Testis (tissue), 5 donors: Measurements from ENCODE around the gene B3GNTL1.

DNA sequence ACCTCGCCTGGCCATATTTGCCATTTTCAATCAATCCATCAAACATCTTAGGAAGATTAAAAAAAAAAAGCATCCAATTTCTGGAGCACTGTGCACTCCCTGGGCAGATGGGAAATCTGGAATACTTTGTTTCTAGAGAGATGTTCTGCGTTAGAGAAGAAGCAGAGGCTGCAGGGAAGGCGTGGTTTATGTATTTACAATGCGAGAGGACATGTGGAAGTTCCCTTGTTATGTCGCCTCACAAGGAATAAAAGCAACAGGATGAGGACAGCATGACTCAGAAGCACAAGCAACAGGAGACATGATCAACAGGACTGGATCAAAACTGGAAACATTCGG lies 52.7 kb downstream of the CCDC57 start:
- PRO-cap, 3 experiments, result no peak in any of the 3 experiments
- RAMPAGE, long total RNA, 2 experiments, result no peak in any of the 2 experiments
- RRBS, result no CpG with 5 or more reads among the region's 6 CpGs

DNA sequence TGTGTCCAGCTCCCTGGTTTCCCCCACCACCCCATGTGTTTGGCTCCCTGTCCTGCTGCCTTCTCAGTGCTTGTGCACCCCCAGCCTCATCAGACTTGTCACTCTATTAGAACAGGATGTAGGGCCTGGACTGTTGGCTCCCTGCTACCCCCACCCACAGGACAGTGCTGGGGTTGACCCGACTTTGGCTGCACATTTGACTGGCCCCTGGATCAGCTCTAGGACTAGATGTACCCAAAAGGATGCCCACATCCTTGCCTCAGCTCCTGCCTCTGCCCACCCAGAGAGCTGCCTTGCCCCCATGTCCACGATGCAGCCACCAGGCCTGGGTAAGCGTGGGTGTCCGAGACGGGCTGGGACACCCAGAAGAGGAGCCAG lies 1.4 kb upstream of the CCDC57 start:
- PRO-cap, 3 experiments, result no peak in any of the 3 experiments
- RAMPAGE, long total RNA, 2 experiments, result no peak in any of the 2 experiments
- RRBS, result no CpG with 5 or more reads among the region's 5 CpGs

DNA sequence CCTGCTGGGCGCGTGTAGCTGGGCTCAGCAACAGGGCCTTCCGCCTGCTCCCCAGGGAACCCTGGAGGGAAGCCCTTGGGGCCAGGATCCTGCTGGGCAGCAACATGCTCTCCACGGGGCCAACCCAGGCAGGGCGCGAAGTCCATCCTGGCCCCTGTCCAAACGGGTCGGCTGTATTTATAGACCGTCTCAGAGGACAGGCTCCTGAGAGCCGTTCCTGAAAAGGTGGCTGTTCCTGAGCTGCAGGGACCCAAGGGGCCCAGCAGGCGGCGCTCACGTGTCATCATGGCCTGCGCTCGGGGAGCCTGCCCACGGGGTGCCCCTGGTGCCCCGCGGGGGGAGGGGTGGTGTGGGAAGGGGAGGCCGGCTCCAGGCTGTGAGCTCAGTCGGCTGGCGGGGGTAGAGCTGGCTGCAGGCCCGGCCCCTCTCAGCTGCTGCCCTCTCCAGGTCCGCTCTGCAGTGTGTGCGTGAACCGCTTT lies 7.5 kb downstream of the SLC16A3 start:
- PRO-cap, 3 experiments, result no peak in any of the 3 experiments
- RAMPAGE, long total RNA, 2 experiments, result no peak in any of the 2 experiments
- RRBS, result 35% methylated on average over 7 of the region's 25 CpGs

DNA sequence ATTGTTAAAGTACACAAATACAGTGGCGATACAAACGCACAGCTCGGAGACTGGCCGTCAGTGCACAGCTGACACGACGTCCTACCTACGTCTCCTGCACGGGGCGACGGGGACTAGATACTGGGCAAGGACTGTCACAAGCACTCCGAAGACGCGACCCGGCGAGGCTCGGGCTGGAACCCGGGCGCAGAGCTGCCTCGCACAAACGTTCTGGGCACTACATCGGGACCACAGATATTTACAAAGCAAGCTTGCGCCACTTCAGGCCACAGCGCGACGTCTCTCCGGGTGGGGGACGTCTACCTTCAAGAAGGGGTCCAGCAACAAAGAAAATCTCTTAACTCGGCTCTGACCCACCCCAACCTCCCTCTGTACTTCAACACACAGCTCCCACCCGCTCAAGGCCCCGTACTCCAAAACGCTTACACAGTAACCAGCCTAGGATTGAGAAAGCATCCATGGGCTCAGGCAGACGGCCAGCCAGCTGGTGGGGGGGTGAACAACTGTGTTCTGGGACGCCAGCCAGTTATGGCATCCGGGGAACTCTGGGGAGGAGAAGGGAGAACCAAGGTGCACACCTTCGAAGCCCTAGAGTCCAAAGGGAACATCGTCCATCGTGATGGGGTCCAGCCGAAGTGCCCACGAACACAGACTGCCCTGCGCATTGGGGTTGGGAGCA lies 14.0 kb downstream of the SLC16A3 start:
- PRO-cap, 3 experiments, result peak in 2 of 3 experiments; most common plus-strand start position 143 of the sequence (in 2)
- RAMPAGE, long total RNA, 2 experiments, result no peak in any of the 2 experiments
- RRBS, result 79% methylated on average over 9 of the region's 40 CpGs

- PRO-cap, 3 experiments, result no peak in any of the 3 experiments
- RAMPAGE, long total RNA, 2 experiments, result no peak in any of the 2 experiments
- RRBS, result no CpG with 5 or more reads among the region's 45 CpGs
Measured at GRCh38 chr17:82244058-82245163, 15.6 kb downstream of the SLC16A3 start.

GRCh38 chr17:82250600-82250854 lies 21.7 kb downstream of the SLC16A3 start:
- PRO-cap, 3 experiments, result no peak in any of the 3 experiments
- RAMPAGE, long total RNA, 2 experiments, result no peak in any of the 2 experiments
- RRBS, result no CpG with 5 or more reads among the region's 4 CpGs

DNA sequence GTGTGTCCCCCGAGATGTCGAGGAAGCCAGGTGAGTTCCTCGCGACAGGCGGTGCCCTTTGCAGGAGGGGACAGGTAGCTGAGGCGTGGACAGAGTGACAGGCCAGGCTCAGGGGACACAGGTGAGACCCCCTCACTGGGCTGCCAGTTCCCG lies 270 bp upstream of the CSNK1D start:
- PRO-cap, 3 experiments, result no peak in any of the 3 experiments
- RAMPAGE, long total RNA, 2 experiments, result no peak in any of the 2 experiments
- RRBS, result no CpG with 5 or more reads among the region's 7 CpGs

DNA sequence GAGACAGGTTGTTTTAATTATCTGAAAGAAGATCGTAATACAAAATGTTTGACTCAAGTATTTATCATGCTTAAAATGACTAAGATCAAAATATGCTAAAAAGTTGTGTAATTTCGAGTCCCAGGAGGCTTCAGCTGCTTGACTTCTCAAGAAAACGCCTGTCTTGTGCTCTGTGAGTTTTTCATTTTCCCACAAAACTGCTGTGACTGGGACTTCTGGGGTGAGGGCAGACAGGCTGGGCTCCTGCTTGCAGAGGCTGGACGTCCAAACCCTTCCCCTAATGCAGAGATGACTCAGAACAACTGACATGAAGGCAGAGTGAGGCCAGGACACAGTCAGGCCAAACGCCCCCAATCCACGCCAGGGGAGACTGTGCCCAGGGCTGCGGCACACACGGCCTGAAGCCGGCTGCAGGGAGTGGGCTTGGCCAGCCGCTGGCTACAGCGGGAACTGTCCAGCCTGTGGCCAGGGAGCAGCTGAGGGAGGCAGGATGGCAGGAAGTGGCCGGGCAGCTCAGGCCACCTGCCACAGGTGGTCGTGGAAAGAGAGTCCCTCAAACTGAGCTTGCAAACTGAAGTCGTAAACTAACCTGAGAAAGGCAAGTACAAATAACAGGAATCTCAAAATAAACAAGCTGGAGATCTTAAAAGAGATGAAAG lies 21.5 kb upstream of the HEXD start:
- PRO-cap, 3 experiments, result no peak in any of the 3 experiments
- RAMPAGE, long total RNA, 2 experiments, result no peak in any of the 2 experiments
- RRBS, result 92% methylated on average over 2 of the region's 14 CpGs

- PRO-cap, 3 experiments, result no peak in any of the 3 experiments
- RAMPAGE, long total RNA, 2 experiments, result no peak in any of the 2 experiments
- RRBS, result no CpG with 5 or more reads among the region's 14 CpGs
Measured at GRCh38 chr17:82754436-82755447, 2.9 kb downstream of the TBCD start.

- PRO-cap, 3 experiments, result no peak in any of the 3 experiments
- RAMPAGE, long total RNA, 2 experiments, result no peak in any of the 2 experiments
- RRBS, result no CpG with 5 or more reads among the region's 21 CpGs
Measured at GRCh38 chr17:82781382-82782236, 29.7 kb downstream of the TBCD start.

DNA sequence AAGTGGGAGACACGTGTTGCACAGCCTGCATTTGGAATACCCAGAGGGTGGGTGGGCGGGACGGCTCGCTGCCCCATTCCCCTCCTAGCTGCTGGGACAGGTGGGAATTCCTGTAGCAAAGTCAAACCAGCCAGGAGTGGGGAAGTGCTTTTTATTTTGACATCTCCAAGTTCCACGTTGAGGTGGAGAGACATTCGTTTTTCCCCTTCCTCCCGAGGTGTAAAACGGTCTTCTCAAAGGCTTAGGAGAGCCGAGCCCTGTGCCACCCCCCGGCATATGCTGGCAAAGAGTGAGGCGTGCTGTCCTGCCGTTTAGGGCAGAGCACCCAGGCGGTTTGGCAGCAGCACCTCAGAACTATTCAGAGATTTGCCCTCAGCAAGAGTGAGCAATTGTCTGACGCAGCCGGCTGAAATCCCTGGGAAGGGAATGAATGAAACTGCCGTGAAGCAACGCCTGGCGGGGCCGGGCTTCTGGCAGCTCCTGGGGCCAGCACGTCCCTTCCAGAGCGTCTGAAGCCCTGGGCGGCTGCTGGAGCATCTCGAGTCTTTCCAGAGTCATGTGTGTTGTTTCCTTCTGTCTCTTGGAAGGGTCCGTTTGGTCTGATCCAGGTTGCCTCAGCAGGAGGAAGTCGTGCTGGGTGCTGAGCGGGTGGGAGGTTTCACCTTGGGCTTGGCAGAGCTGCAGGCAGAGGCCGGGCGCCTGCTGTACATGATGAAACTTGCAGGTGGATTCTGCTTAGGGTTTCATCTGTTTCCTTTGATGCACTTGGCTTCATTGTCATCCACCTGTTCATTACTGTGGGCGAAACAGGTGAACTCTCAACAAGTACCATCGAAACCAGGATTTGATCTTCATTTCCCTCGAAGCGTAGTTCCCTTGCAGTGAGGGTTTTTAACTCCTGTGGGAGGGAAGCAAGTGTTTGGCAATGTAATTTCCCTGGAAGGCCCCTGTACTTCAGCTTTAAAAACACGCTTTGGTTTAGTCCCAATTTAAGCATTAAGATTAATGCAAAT lies 35.3 kb downstream of the TBCD start:
- PRO-cap, 3 experiments, result no peak in any of the 3 experiments
- RAMPAGE, long total RNA, 2 experiments, result no peak in any of the 2 experiments
- RRBS, result 97% methylated on average over 5 of the region's 33 CpGs

- PRO-cap, 3 experiments, result no peak in any of the 3 experiments
- RAMPAGE, long total RNA, 2 experiments, result no peak in any of the 2 experiments
- RRBS, result 83% methylated on average over 2 of the region's 13 CpGs
Measured at GRCh38 chr17:82795234-82795549, 43.3 kb downstream of the TBCD start.

DNA sequence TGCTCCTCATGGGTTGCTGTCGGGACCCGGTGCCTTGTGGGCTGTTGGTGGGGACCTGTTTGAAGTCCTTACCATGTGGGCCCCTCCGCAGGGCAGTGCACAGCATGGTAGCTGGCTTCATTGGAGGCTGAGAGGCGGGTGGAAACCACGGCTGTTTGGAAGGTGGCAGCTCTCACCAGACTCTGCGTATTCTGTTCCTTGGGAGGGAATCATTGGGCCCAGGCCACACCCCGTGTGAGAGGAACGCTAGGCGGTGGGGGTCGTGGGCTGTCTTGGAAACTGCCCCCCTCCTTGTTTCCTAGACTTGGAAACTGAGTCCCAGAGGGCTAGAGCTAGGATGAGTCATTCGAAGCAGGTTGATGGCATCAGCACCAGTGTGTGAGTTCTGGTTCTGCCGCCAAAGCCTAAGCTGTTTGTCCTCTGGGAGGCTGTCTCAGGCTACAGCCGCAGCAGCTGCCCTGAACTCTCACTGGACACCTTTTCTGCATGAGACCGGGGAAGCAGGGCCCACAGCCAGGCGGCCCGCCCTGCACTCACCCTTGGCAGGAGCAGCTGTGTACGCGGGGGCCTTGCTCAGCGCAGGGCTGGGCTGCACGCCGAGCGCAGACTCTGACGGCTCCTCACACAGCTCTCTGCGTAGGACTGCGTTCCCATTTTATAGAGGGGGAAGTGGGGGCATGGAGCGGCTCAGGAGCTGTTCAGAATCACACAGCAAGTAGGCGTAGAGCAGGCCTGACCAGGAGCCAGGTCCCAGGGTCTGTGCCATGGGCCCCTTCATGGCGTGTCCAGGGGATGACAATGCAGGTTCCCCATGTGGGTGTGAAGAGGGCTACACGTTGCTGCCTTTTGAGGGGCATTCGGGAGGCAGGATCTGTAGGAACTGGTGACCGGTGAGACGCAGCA lies 35.0 kb downstream of the ZNF750 start:
- PRO-cap, 3 experiments, result peak in 1 of 3 experiments; most common minus-strand start position 184 of the sequence (in 1)
- RAMPAGE, long total RNA, 2 experiments, result no peak in any of the 2 experiments
- RRBS, result 89% methylated on average over 4 of the region's 32 CpGs

DNA sequence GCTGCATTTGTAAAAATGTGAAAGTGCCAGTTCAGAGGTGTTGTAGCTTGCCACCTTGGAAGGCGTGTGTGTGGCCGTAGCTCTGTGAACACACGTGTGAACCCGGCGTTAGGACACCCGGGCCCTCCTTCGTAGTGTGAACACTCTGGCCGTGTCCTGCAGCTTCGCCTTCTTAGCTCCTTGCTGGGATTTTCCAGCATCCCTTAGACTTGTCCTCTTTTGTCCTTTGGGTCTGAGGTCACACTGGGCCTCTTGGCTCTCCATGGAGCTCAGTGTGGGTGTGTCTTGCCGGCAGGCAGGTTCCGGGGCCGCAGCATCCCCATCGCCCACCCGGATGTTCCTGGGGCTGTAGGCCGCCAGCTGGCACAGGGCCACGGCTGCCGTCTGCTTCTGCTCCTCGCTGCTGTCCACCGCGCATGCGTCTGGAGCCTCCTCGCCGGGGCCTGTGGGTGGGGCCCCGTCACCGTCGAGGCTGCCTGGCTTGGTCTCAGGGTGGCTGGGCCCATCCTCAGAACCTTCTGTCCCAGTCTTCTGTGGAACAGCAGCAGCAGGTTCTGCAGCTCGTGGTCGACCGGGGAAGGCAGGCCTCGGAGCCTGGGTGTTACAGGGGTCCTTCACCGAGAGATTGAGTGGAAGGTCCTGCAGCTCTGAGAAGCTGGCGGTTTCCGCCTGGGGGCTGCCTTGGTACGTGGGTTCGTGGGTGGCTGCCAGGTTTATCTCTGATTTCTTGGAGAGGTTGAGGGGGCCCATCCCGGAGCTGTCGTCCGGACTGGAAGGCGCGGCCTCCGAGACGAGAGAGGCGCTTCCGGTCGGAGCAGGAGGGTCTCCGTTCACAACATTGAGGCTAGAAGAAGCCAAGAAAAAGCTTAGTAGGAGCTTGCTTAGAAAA lies 9.5 kb downstream of the ZNF750 start:
- PRO-cap, 3 experiments, result no peak in any of the 3 experiments
- RAMPAGE, long total RNA, 2 experiments, result no peak in any of the 2 experiments
- RRBS, result 27% methylated on average over 14 of the region's 46 CpGs

DNA sequence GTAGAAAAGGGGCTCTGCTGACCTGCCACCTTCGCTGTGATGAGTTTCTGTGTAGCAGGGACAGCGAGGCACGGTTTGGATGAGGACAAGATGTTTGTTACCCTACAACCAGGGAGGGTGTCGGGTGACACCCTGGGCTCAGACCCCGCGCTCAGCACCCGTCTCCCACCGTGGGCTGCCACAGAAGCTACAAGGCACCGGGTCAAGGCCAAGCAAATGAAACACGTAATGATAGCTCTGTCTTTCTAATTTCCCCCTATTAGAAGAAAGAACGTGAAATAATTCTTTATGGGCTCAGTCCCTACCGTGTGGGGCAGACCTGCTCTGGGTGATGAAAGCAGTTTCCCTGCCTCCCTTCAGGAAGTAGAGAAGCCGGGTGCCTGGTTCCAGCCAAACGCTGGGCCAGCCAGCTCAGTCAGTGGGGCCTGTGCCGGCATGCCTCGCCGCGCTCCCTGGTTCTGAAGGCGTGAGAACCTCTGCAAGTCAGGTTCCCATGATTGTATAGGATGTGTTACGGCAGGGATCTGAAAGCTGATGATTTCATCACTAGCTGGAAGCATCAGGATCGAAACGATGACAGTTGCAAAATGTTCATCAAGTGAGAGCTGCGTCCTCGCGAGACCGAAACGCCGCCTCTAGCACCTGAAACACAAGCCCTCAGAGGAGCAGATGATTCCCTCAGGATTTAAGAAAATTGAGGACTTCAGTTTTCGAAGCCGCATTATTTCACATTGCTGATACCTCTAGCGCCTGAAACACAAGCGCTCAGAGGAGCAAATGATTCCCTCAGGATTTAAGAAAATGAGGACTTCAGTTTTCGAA lies 3.8 kb downstream of the ZNF750 start:
- PRO-cap, 3 experiments, result no peak in any of the 3 experiments
- RAMPAGE, long total RNA, 2 experiments, result no peak in any of the 2 experiments
- RRBS, result 92% methylated on average over 3 of the region's 33 CpGs

DNA sequence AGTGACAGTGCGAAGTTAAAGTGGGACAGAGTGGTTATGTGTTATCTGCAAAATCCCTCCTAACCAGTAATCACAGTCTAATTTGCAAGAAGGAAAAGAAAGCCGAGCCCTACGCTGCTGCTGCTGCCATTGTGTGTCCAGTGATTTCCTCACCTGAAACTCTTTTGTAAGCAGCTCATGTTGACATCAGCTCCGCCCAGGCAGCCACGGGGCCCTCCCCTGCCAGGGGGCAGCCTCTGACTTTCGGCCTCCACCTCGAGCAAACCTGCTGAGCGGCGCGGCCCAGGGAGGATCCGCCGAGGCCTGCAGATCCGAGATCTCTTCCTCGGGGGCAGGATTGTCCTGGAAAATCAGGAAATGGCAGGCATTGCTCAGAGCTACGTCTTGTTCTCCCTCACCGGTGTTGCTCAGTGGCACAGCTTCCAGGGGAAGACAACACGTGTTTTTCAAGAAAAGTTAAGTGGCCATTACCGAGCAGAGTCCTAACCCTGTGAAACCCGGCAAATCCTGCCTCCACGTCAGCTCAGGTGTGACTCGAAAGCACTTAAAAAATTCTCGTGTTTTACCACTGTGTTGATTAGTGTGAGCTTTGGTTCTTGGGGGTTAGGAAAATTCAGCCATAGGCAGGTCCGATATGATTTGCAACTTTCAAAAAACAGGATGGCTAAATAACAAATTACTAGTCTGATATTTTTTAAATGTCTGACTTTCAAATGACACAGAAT lies 35.7 kb upstream of the ZNF750 start:
- PRO-cap, 3 experiments, result no peak in any of the 3 experiments
- RAMPAGE, long total RNA, 2 experiments, result no peak in any of the 2 experiments
- RRBS, result 93% methylated on average over 3 of the region's 23 CpGs

GRCh38 chr17:82882414-82883598 lies 43.0 kb upstream of the ZNF750 start:
- PRO-cap, 3 experiments, result no peak in any of the 3 experiments
- RAMPAGE, long total RNA, 2 experiments, result no peak in any of the 2 experiments
- RRBS, result 92% methylated on average over 11 of the region's 52 CpGs

GRCh38 chr17:82885712-82886280 lies 46.0 kb upstream of the ZNF750 start:
- PRO-cap, 3 experiments, result no peak in any of the 3 experiments
- RAMPAGE, long total RNA, 2 experiments, result no peak in any of the 2 experiments
- RRBS, result no CpG with 5 or more reads among the region's 12 CpGs

DNA sequence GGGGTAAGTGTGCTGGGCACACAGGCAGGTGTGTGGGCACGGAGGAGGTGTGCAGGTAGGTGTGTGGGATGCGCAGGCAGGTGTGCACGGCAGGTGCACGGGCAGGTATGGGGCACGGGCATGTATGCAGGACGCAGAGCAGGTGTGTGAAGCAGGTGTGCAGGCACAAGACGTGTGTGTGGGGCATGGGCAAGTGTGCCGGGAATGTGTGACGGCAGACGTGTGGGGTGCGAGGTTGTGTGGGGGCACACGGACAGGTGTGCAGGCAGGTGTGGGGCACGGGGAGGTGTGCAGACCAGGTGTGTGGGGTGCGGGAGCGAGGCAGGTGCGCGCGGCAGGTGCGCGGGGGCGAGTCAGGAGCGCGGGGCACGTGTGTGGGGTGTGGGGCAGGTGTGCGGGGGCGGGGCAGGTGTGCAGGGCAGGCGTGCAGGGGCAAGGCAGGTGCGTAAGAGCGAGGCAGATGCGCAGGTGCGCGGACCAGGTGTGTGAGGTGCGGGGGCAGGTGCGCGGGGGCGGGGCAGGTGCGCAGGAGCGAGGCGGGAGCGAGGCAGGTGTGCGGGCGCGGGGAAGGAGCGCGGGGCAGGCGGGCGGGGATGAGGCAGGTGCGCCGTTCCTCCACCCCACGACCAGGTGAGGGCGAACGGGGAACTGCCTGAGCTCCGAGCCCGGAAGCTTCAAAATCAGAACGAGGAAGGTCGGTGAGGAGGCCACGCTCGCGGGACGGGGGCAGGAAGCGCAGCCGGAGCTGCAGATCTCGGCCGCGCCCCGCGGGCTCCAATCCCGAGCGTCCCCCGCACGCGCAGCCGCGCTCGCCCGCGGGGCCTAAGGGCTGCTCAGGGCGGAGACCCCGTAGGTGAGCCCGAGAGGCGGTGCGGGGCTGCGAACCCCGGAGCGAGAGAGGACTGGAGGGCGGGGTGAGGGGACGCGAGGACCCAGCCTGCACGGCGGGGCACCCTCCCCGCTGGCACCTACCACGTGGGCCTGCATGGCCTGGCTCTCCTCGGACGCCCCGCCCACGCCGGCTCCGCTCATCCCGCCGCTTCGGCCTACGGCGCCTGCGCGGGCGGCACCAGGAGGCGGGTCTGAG lies at the start of gene B3GNTL1:
Gene B3GNTL1 (minus strand): TSS at position 1,006 of the 1,087 bp plus-strand sequence.
- PRO-cap, 3 experiments, result peak in 3 of 3 experiments; most common plus-strand start position 683 of the sequence (in 1); most common minus-strand start position 776 of the sequence (in 3)
- RAMPAGE, long total RNA, 2 experiments, result no peak in any of the 2 experiments
- RRBS, result 2% methylated on average over 9 of the region's 107 CpGs

- PRO-cap, 3 experiments, result no peak in any of the 3 experiments
- RAMPAGE, long total RNA, 2 experiments, result no peak in any of the 2 experiments
- RRBS, result no CpG with 5 or more reads among the region's 10 CpGs
Measured at GRCh38 chr17:83056058-83056497, 4.5 kb upstream of the B3GNTL1 start.